GM12878 (cell line): ENCODE measurements around the genes MYT1 and PCMTD2.

DNA sequence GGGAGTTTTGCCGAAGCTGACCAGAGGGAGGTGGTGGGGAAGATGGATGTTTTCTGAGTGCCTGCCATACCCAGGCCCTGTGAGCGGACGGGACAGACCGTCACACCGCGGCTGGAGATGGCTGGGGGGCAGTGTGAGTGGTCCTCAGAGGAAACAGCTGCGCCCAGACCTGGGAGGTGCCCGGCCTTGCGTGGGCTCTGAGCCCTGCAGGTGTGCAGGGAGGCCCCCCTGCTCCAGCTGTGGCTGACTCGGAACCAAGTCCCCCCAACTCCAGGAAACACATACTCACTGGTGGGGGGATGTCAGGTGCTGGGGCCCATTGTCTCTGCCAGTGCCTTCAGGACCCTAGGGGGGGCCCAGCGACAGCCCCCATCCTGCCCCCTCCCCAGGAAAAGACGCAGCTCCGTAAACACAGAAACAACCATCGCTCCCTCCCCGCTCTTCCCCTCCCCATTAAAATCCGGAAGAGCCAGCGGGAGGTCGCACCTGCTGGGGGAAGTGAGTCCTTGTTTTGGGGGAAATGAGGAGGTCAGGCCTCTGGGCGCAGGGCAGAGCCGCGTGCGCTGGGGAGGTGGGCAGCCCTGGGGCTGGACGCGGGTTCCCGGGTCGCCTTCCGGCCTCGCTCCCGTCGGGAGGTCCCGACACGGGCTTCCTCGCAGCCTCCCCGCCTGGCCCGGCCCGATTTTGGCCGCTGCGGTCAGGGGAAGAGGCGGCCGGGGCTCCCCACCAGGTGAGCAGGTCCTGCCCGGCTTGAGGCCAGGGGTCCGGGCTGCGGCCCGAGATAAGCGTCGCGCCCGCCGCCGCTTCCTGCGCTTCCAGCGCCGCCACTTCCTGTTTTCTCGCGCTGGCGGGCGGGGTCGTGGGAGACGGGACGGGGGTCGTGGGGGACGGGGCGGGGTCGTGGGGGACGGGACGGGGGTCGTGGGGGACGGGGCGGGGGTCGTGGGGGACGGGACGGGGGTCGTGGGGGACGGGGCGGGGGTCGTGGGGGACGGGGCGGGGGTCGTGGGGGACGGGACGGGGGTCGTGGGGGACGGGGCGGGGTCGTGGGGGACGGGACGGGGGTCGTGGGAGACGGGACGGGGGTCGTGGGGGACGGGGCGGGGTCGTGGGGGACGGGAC, 6.3 kb downstream of the C20orf204 start:
- RAMPAGE, long total RNA = no peak
- RRBS, 2 experiments = 2 to 3% methylated on average over 14 of the region's 95 CpGs
CAGE:
- cytosol, long polyA minus RNA = no peak
- cytosol, long polyA plus RNA = no peak
- long polyA plus RNA = no peak
- nucleolus, long total RNA = no peak
- nucleus, long polyA plus RNA = no peak
- nucleus, long total RNA = no peak

- RAMPAGE, long total RNA = no peak
- RRBS, 2 experiments = 34 to 48% methylated on average over 3 of the region's 19 CpGs
CAGE:
- cytosol, long polyA minus RNA = no peak
- cytosol, long polyA plus RNA = no peak
- long polyA plus RNA = no peak
- nucleolus, long total RNA = no peak
- nucleus, long polyA plus RNA = no peak
- nucleus, long total RNA = no peak
Measured at GRCh38 chr20:64044417-64045704, 4.6 kb downstream of the SOX18 start.

- RAMPAGE, long total RNA = no peak
- RRBS, 2 experiments = 51 to 56% methylated on average over 5 of the region's 8 CpGs
CAGE:
- cytosol, long polyA minus RNA = no peak
- cytosol, long polyA plus RNA = no peak
- long polyA plus RNA = no peak
- nucleolus, long total RNA = no peak
- nucleus, long polyA plus RNA = no peak
- nucleus, long total RNA = no peak
Measured at GRCh38 chr20:64052256-64052613, 2.8 kb upstream of the SOX18 start.

- RAMPAGE, long total RNA = no peak
- RRBS, 2 experiments = no CpG with 5 or more reads among the region's 16 CpGs
CAGE:
- cytosol, long polyA minus RNA = no peak
- cytosol, long polyA plus RNA = no peak
- long polyA plus RNA = no peak
- nucleolus, long total RNA = no peak
- nucleus, long polyA plus RNA = no peak
- nucleus, long total RNA = no peak
Measured at GRCh38 chr20:64062059-64062685, 826 bp upstream of the TCEA2 start.

DNA sequence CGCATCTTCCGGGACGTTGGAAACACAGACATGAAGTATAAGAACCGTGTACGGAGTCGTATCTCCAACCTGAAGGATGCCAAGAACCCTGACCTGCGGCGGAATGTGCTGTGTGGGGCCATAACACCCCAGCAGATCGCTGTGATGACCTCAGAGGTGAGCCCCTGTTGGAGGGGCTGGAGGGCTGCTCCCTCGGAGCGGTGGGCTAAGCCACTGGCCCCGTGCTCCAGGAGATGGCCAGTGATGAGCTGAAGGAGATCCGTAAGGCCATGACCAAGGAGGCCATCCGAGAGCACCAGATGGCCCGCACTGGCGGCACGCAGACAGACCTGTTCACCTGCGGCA, 7.2 kb downstream of the TCEA2 start:
- RAMPAGE, long total RNA = no peak
- RRBS, 2 experiments = no CpG with 5 or more reads among the region's 18 CpGs
CAGE:
- cytosol, long polyA minus RNA = no peak
- cytosol, long polyA plus RNA = no peak
- long polyA plus RNA = no peak
- nucleolus, long total RNA = no peak
- nucleus, long polyA plus RNA = no peak
- nucleus, long total RNA = no peak

GRCh38 chr20:64120395-64120745, 13.0 kb upstream of the NPBWR2 start:
- RAMPAGE, long total RNA = no peak
- RRBS, 2 experiments = no CpG with 5 or more reads among the region's 11 CpGs
CAGE:
- cytosol, long polyA minus RNA = no peak
- cytosol, long polyA plus RNA = no peak
- long polyA plus RNA = no peak
- nucleolus, long total RNA = no peak
- nucleus, long polyA plus RNA = no peak
- nucleus, long total RNA = no peak

GRCh38 chr20:64163901-64164915, at the start of gene MYT1:
Gene MYT1 (plus strand): TSS chr20:64164452.
- RAMPAGE, long total RNA = no peak
- RRBS, 2 experiments = no CpG with 5 or more reads among the region's 27 CpGs
CAGE:
- cytosol, long polyA minus RNA = no peak
- cytosol, long polyA plus RNA = no peak
- long polyA plus RNA = no peak
- nucleolus, long total RNA = no peak
- nucleus, long polyA plus RNA = no peak
- nucleus, long total RNA = no peak

DNA sequence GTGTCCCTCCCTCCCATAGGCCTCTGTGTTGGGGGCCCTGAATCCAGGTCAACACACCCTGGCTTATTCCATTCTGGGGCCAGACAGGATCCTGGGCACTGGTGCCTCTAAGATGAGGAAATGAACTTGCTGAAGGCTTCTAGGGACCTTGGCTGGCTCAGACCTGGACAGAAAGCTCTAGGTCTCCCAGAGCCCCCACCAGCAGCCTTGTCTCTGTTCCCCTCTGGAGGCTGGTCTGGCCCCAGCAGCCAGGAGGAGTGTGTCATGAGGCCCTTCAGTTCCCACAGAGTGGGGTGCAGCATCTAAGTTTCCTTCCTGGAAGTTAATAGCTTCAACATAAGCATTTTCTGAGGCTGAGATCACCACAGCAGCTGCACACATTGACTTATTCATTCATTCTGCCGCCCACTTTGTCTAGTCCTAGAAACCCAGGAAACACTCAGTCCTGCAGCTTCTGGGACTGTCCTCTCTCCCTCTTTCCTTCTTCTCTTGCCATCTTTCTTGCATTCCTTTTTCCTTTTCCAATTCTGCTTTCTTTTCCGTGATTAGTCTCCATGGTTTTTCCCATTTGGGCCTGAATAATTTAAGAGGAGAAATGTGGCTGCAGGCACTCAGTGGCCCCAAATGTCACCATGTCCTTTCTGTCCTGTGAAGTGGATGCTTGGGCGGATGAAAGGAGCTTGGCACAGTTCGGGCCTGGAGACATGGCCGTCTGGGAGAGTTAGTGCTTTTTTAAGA, 31.2 kb upstream of the PCMTD2 start:
- RAMPAGE, long total RNA = no peak
- RRBS, 2 experiments = no CpG with 5 or more reads among the region's 5 CpGs
CAGE:
- cytosol, long polyA minus RNA = no peak
- cytosol, long polyA plus RNA = no peak
- long polyA plus RNA = no peak
- nucleolus, long total RNA = no peak
- nucleus, long polyA plus RNA = no peak
- nucleus, long total RNA = no peak

GRCh38 chr20:64254832-64255898, at the start of gene PCMTD2:
Gene PCMTD2 (plus strand): TSS chr20:64255748.
- RAMPAGE, long total RNA = no peak
- RRBS, 2 experiments = 1 to 3% methylated on average over 17 of the region's 87 CpGs
CAGE:
- cytosol, long polyA minus RNA = no peak
- cytosol, long polyA plus RNA = no peak
- long polyA plus RNA = no peak
- nucleolus, long total RNA = no peak
- nucleus, long polyA plus RNA = no peak
- nucleus, long total RNA = no peak

GRCh38 chr20:64255899-64256281, 342 bp downstream of the PCMTD2 start:
- RAMPAGE, long total RNA = no peak
- RRBS, 2 experiments = 1 to 2% methylated on average over 7 of the region's 26 CpGs
CAGE:
- cytosol, long polyA minus RNA = no peak
- cytosol, long polyA plus RNA = no peak
- long polyA plus RNA = no peak
- nucleolus, long total RNA = no peak
- nucleus, long polyA plus RNA = no peak
- nucleus, long total RNA = no peak